ENCODE data around the gene ANKRD27.

DNA sequence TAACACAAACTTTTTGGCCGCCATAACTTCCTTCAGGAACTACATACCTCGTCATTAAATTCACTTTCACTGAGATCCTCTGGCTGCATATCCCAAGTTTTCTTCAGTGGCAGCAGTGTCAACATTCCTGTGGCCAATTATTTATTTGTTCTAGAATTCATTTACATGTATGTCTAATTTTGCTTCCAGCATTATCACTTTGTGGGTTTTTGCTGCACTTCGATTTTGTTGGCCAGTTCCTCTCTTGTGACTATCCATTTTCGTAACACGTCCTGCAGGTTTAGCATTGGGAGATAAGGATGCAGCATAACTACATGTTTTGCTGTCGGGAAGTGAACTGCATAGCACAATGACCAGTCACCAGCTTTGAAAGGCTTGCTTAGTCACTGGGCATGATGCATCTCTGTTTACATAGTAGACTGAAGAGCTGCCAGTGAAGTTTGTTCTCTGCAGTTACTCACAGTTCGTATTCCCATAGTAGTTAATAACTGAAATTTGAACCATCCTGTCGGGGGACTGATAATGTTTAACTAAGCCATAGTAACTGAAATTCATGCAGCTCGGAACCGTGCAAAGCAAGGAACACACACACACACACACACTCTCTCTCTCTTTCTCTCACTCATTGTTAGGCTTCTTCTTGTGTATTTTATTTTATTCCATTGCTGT is 28.3 kb downstream of the ZNF507 start:
- PRO-cap, result unidirectional peak, plus-strand start at position 558 of the sequence

GRCh38 chr19:32674216-32675308 is at the start of gene ANKRD27:
Gene ANKRD27 (minus strand): TSS chr19:32675180.
- PRO-cap, result bidirectional peak, plus-strand start at chr19:32675410, minus-strand start at chr19:32675166

GRCh38 chr19:32699935-32700284 is 8.3 kb downstream of the NUDT19 start:
- PRO-cap, result no peak

GRCh38 chr19:32918007-32918713 is 48.6 kb upstream of the SLC7A9 start:
- PRO-cap, result no peak

GRCh38 chr19:32928271-32929083 is 43.3 kb downstream of the CEP89 start:
- PRO-cap, result no peak

- PRO-cap, result no peak
Observed at GRCh38 chr19:32933469-32934399, 38.0 kb downstream of the CEP89 start.

DNA sequence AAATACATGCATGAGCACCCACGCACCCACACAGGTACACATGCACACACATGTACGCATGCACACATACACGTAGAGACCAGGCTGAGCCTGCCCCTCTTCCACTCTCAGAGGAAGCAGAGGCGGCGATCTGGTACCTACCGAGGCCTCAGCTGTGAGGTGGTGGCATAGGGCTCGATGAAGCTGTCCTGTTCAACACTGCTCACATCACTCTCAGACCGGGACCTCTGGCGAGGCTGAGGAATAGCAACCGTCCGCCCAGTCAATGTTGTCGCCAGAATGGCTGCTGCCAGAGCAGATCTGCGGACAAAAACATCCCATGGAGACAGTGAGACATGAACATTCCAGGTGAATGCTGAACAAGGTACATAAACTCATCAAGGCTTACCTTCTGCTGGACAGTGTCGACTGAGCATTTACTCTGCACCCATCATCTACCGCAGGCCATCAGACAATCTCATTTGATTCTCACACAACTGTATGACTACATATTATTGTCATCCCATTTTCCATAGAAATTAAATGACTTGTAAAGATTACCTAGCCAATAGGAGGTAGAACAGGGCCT is 11.9 kb downstream of the CEP89 start:
- PRO-cap, result no peak

- PRO-cap, result no peak
Observed at GRCh38 chr19:32977270-32977684, 5.2 kb downstream of the FAAP24 start.

DNA sequence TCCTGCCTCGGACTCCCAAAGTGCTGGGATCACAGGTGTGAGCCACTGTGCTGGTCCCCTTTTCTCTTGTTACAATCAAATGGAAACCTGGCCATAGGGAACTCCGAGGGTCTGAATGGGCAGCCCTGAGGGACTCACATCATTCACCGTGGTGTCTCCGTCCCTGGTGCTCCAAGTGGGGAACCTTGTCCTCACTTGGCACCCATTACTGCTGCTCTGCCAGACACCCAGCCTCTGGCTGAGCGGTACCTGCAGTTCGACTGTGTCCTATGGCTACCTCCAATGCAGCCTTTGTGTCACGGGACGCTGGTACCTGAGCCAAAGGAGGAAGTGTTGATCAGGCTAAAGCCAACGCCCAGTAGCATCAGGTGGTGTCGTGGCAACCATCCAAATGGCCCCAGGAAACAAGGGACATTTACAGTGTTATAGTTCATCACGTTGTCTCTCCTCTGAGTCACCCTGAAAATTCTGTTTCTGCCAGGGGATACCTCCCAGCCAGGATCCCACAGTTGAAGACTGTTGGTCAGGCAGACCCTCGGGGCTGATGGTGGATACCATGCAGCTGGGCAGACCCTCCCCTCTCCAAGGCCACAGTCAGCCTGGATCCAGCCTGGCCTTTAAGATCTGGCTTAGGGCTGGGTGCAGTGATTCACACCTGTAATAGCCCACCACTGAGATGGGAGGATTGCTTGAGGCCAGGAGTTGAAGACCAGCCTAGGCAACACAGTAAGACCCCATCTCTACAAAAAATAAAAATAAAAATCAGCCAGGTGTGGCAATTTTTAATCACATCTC is 10.0 kb downstream of the RHPN2 start:
- PRO-cap, result bidirectional peak, plus-strand start at position 508 of the sequence, minus-strand start at position 284 of the sequence

GRCh38 chr19:33063232-33064183 is 1.2 kb downstream of the RHPN2 start:
- PRO-cap, result bidirectional peak, plus-strand start at chr19:33063655, minus-strand start at chr19:33063397; bidirectional peak, plus-strand start at chr19:33063957, minus-strand start at chr19:33063854

DNA sequence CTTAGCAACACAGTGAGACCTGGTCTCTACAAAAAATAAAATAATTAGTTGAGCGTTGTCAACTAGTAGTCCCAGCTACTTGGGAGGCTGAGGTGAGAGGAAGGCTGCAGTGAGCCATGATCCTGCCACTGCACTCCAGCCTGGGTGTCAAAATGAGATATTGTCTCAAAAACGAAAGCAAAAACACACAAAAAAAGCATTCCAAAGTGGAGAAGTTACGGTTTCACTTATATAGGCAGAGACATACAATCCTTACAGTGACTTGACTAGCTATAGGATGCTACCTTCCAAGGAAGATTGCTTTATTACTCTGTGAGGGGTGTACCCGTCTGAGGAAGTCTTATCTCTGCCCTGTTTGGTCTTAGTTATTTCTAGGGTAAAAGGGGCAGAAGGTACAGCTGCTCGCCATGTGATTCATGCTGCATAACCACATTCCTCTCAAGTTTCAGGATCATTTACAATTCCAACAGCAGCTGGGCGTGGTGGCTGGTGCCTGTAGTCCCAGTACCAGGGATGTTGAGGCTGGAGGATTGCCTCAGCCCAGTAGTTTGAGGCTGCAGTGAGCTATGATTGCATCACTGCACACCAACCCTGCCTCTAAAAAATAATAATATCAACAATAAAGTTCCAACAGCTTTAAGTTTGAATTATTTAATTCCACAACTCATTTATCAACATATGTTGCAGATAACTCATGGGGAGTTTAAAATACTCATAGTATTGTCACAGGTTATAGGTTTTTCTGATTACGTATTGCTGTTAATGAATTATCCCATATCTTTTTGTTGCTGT is 2.9 kb upstream of the GPATCH1 start:
- PRO-cap, result no peak

DNA sequence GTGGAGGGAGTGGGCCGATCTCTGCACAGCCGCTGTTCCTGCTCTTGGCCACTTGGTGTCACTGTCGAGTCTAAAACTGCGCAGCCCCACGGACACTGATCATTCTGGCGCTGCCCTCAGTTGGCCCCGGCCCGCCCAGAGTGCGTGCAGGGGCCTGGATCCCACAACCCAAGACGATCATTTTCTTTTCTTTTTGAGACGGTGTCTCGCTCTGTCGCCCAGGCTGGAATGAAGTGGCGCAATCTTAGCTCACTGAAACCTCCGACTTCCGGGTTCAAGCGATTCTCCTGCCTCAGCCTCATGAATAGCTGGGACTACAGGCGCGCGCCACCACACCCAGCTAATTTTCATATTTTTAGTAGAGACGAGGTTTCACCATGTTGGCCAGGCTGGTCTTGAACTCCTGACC is 12.1 kb downstream of the WDR88 start:
- PRO-cap, result no peak

DNA sequence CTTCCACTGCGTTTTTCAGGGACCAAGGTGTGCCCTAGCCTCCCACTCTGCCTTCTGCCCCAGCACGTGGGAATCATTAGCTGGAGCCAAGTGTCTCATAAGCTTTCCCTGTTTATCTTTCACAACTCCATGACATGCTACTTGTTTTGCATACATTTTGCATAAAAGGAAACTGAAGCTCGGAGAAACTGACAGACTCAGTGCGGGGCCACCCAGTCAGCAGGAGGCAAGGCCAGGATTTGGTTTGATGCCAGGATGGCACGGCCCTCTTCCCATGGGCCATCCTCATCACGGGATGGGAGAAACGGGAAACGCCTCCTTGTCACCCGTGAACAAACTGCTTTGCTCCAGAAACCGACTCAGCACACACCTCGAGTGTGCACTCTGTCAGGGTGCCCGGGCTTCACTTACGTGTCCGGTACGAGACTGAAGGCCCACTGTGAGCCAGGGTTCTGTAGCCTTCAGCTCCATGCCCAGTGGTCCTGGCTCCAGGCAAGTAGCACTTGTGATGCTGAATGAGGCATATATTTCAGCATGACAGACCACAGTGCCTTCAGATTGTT is 9.6 kb downstream of the CEBPA start:
- PRO-cap, result bidirectional peak, plus-strand start at position 191 of the sequence, minus-strand start at position 68 of the sequence

DNA sequence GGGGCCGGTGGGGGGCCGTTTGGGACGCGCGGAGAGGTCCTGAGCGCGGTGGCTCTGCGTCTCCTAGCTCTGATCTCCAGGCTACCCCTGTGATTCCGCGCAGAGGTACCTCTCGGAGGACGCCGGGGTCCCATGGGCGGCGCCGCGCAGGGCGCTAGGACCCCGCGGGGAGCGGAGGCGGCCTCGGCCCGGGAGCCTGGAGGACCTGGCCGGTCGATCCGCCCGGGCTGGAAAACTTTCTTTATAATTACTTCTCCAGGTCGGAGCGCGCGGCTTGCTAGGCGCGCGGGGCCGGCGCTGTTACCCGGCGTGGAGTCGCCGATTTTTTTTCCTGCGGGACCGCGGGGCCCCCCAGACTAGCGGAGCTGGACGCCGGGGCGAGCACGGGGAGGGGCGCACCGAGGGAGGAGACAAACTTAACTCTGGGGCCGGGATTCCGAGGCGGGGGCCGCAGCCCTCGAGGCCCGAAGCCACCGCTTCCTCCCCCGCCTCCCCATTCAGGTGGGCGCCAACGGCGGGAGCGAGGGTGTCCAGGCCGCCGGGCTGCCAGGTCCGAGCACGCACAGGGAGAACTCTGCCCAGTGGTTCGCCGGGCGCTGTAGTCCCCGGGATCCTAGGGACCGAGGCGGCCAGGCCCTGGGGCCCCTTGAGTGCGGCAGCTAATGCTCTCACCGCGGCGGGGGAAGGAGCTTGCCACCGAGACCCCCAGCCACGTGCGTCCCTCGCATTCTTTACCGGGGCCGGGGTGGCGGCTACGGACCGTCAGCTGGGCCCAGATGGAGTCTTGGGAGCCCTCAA is 889 bp upstream of the CEBPA start:
- PRO-cap, result bidirectional peak, plus-strand start at position 250 of the sequence, minus-strand start at position 78 of the sequence

DNA sequence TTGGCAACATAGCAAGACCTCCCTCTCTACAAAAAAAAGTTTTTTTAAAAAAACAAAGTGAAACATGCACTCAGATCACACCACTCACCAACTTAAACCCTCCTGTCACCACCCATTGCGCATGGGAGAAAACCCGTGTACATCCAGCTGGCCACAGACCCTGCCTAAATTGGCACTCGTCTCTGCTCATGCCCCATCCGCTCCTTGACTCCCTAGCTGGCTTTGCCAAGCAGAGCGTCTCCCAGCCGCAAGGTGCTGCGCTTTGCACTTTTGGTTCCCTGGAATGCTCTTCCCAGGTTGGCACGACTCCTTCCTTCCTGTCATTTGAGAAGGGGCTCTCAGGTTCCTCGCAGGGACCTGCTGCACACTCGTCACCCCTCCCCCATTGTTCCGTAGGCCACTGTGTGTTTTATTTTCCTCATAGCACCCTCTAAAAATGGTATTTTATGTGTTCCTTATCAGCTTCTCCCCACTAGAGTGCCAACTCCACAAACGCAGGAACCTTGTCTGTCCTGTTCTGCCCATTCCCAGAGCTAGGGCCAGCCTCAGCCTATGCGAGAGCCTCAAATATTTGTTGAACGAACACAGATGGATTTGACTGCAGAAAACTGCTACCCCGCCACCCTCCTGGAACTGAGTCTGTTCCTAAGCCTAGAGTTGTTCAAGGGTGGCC is 8.3 kb upstream of the CEBPA start:
- PRO-cap, result no peak

DNA sequence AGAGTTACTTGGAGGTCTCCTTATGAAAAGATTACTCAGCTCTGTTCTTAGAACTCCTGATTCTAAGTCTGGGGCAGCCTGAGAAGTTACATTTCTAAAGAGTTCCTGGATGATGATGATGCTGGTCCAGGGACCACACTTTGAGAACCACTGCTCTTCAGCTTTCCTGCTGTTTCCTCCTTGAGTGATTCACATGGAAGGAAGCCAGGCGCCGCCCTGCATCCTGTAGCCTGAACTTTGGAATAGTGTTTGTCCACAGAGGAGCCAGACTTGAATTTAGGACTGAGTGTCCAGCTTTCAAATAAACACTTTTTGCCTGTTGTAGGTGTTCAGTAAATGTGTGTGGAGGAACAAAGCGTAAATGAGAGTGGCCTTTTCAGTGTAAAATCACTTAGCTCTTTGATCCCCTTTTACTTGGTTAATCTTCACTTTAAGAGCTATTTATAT is 3.0 kb downstream of the CEBPG start:
- PRO-cap, result bidirectional peak, plus-strand start at position 100 of the sequence, minus-strand start at position 64 of the sequence

GRCh38 chr19:33388373-33388874 is 14.9 kb downstream of the CEBPG start:
- PRO-cap, result no peak

DNA sequence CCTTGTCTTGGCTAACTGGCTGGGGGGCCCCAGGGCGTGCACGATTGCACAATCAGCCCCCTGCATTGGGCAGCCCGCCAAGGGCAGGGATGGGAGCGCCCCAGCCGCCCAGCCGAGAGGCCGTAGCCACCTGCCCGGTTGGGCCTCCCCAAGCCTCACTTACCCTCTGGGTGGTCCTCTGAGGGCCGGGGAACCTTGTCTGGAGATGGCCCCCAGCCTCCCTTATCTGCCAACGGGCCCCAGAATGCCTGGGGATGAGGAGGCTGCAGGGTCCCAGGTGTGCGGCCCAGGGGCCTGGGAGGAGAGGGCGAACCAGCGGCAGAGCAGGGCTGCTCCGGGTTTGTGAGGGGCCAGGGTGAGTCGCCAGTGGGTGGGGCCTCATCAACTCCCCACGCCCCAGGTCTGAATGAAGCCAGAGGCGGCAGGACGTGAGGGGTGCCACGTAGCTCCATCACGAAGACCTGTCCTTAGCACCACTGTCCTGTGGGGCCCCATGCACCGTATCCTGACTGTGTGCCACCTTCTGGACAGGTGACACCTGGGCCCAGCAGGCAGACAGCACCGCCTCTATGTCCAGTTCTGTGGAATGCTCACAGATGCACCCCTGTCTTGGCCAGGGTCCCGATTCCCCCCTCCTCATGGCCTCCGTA is 17.1 kb downstream of the CEBPG start:
- PRO-cap, result no peak

- PRO-cap, result bidirectional peak, plus-strand start at chr19:33403883, minus-strand start at chr19:33403713
Observed at GRCh38 chr19:33403245-33404189, 30.0 kb downstream of the CEBPG start.

DNA sequence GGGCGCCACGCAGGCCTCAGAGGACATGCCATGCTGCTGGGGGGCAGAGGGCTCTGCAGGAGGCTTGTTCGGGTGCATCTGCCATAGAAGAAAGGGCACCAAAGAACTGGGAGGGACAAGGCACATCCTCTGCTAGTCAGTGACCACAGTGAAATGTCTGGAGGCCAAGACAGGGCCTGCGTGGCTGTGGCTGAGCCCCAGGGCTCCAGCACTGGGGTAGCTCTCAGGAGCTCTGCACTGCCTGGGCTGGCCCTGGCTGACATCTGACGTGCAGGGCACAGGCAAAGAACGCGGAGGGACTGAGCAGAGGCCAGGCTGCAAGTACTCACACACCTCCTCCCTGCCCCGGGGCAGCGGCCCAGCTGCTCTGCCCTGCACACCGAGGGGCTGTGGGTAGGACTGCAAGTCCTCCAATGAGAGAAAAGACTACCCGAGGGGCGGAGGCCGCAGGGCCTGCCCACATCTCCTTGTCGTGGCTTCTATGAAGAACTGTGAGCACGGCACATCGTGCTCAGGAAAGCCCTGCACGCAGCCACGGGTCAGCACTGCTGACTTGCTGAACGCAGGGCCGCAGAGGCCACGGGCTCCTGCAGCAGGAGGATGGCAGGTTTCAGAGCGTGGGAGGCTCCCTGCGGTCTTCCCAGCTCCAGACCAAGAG is 37.3 kb downstream of the CEBPG start:
- PRO-cap, result no peak

All from jejunum (tissue), 1 donor.